AG04450 (cell line): ENCODE measurements around a stretch of chr14.

DNA sequence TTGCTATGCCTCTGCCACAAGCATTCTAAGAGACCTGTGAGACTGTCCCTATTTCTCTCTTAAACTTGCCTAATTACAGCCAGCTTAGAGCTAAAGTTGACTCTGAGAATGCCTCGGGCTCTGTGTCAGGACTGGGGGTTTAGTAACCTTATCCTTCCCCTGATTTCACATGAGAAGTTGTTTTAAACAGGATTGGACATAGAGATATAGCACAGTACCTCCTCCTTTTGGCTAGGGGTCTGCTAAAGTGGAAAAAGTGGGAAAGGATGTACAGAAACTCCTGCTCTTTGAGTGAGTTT, 121.9 kb downstream of the RAD51B start:
- CAGE, long polyA plus RNA = no peak
- RRBS = no CpG with 5 or more reads among the region's 1 CpG

GRCh38 chr14:68085752-68086590, 266.4 kb downstream of the RAD51B start:
- CAGE, long polyA plus RNA = no peak
- RRBS = 96% methylated on average over 5 of the region's 26 CpGs

DNA sequence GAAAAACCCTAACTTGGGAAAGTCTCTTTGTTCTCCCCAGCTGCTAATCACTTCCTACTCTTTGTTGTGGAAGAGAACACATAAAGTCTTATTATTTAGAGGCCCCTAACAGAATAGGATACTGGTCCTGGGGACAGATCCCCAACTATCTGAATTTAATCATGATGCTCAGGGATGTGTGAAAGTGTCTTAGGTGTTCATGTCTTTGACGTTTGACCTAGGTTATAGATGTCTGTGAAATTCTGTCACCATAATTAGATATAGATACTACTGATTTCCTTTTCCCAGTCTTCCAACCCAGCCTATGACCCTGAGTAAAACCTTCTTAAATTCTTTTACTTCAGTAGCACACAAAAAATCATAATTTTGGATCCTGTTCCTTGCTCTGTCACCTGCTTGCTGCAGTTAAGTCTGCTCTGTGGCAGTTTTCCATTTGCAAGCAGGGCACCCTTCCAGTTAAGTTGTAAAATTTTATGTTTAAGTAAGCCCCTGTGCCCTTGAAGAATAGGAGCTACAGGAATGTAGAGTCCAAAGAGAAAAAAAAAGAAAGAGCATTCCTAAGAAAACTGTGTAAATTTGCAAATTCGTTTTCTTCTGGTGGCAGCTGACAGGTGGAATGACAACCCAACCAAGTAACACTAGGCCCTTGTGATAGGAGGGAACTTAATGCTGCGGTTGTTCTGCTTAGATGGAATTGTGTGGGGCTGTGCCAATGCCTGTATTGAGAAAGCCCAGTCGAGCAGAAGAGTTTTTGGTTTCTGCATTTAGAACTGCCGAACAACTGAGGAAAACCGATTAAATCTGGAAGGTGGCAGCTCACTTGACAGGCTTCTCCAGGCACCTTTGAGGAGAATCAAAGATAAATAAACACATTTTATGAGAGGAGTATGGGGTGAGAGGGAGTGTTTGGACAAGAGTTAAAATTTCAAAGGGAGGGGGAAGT, 279.8 kb downstream of the RAD51B start:
- CAGE, long polyA plus RNA = no peak
- RRBS = no CpG with 5 or more reads among the region's 6 CpGs

- CAGE, long polyA plus RNA = no peak
- RRBS = no CpG with 5 or more reads among the region's 6 CpGs
Measured at GRCh38 chr14:68166878-68167735, 347.5 kb downstream of the RAD51B start.

GRCh38 chr14:68195259-68195607, 375.7 kb downstream of the RAD51B start:
- CAGE, long polyA plus RNA = no peak
- RRBS = no CpG with 5 or more reads among the region's 1 CpG

DNA sequence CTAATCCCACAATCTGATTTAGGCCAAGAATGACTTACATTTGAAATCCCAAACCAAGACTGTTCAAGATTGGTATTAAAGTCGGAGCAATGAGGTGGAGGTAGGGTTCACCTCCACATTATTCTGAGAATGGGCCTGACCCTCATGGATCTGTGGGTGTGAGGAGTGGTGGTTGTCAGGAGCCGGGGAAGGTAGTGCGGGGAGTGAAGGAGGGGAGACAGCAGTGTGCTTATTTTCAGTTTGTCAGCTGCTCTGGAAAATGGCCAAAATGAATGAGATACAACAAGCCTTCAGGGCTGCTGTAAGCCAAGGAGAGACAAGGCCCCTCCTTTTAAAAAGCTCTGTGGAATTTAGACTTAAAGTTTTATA, 426.1 kb downstream of the RAD51B start:
- CAGE, long polyA plus RNA = no peak
- RRBS = no CpG with 5 or more reads among the region's 3 CpGs

DNA sequence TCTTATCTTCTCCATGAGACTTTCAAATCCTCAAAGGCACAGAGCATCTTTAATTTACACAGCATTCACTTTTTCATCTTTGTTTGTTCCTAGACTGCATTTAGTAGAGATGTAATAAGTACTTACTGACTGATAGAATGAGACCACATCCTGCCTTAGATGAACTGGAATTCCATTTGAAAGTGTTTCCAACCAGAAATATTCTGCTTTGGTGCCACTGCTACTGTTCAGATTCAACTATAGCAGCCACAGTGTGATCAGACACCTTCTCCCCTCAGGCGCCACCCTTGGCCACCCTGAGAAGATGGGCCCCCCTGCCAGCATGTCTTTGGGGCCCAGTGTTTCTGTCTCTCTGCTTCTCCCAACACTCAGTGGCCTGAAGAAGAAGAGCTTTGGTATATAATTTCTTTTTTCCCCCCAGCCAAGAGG, 449.1 kb downstream of the RAD51B start:
- CAGE, long polyA plus RNA = no peak
- RRBS = no CpG with 5 or more reads among the region's 1 CpG

DNA sequence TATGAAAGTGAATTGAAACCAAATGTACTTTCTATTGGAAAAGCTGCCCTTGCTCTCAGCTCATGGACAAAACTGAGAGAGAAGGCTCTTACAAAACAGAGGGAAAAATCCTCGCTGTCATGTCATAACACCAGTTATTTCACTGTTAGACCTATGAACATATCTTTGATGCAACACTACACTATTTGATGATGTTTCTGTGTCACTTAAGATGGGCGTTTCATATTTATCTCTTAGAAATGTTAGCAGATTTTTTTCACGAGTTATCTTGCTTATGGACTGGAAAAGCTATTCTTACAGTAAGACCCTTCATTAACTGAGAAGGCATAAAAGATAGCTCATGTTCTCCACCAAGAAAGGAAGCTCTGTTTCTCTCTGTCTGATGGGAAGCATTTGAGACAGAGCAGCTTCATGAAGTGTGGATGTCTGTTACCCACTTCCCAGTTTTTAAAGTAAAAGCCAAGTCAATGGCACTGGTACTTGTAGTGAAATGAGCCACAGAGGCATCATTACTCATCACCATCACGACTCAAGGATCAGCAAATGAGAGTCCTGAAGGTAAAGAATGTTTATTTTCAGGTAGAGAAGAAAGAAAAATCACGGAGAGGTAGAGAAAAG, 483.9 kb downstream of the ZFP36L1 start:
- CAGE, long polyA plus RNA = no peak
- RRBS = no CpG with 5 or more reads among the region's 5 CpGs

- CAGE, long polyA plus RNA = no peak
- RRBS = no CpG with 5 or more reads among the region's 21 CpGs
Measured at GRCh38 chr14:68363728-68364206, 429.1 kb downstream of the ZFP36L1 start.

DNA sequence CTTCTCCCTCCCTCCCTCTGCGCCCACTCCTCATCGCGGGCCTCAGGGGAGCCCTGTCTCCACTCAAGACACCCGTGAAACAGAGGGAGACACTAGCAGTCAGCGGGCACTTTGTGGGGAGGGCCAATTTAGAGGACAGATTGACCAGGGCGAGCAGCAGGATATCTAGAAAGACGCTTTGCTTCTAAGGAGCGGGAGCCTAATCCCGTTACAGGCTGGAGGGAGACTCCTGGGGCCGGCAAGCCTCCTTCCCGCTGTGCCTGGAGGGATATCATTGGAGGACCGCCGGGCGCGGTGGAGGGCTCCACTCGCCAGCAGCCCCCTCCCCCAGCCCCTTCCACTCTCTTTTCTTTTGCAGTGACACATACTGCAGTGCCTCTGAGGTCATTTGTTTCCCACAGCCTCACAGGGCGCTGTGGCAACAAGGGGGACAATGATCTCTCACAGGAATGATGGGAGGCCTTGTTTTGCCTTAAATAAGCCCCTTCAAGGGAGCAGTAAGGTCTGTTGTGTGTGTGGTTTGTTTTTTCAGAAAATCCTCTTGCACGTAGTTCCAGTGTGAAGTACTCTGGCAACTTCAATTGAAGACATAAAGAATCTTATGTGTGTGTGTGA, 428.6 kb downstream of the ZFP36L1 start:
- CAGE, long polyA plus RNA = no peak
- RRBS = 56% methylated on average over 3 of the region's 18 CpGs

DNA sequence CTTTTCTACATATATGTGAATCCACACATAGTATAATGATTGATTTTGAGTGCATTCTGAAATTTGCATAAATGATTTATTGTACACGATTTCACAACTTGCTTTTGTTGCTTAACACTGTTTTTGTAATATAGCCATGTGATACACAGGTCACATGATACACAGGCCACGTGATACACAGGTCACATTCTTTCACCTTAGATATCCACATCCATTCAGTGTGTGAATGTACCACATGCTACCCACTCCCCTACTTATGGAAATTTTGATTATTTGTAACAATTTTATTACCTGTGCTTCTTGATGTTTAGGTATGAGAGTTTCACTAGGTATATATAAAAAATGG, 319.0 kb downstream of the ZFP36L1 start:
- CAGE, long polyA plus RNA = no peak
- RRBS = no CpG with 5 or more reads among the region's 2 CpGs

DNA sequence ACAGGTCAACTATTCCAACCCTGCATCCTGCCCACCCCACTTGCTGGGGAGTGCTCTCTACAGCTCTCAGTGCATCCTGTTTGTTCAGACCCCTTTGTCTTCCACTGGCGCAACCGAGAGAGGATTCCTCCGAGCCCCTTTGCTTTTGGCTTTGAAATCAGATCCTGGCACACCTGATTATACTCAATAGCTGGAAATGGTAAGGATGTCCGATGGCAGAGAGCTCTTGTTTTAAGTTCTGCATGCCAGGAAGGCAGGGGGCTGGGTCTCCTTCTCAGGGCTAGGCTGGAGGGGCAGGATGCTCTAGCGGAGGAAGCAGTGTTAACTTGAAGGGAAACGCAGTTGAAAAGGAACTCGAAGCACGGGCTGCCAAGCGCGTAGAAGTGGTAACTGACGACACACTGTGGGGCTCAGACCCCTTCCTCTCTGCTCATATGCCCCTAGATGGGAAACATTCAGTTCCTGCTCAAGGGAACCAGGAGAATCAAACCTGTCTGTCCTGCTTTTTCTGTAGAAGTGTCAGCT, 297.6 kb downstream of the ZFP36L1 start:
- CAGE, long polyA plus RNA = no peak
- RRBS = no CpG with 5 or more reads among the region's 11 CpGs

DNA sequence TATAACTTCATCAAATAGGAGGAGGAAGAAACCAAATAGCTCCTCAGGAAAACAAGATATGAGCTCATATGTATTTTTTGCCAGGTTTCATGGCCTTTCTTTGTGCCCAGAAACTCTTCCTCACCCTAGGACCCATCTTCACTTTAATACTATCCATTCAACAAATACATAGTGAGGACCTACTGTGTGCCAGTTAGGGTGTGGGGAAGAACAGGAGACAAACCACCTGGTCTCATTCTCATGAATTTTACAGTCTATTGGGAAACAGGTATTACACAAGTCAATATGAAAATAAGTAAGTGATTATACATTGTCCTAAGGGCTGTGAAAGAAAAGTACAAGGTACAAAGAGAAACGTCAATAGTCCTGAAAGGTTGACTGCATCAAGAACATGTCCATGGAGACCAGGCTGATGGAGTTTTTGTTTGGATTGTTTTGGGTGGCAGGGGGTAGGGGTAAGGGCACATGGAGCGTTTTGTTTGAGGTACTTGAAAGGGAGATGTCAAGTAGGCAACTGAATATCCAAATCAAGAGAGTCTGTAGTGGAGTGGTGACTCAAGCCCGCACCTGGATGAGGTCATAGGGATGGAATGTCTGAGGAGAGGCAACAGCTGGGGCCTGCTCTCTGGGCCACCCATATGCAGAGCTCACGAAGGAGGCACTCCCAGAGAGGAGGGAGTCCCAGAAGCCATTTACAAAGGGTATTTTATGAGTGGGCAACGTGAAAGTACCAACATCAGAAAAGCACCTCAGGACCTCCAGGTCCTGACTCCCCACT, 272.1 kb downstream of the ZFP36L1 start:
- CAGE, long polyA plus RNA = no peak
- RRBS = no CpG with 5 or more reads among the region's 5 CpGs

DNA sequence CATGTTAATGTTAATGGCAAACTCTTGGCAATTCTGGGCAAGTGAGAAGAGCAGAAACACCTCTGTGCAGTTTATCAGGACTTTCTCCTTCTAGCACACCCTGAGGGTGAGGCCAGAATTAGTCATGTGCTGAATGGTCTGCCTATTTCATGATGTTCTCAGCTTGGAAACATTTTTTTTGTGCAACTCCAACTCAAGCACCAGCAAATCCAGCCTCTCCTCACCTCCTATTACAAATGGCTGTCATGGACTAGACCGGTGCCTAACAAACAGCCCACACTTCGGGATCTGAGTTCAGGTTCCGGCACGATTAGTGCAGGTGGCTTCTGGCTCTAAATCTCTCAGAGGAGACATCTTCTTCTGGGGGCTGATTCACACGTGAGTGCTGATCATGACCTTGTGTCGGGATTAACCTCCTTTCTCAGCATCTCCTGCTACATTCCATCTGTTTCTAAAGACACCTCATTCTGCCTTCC, 246.0 kb downstream of the ZFP36L1 start:
- CAGE, long polyA plus RNA = no peak
- RRBS = no CpG with 5 or more reads among the region's 6 CpGs

- CAGE, long polyA plus RNA = no peak
- RRBS = no CpG with 5 or more reads among the region's 10 CpGs
Measured at GRCh38 chr14:68547354-68548047, 245.4 kb downstream of the ZFP36L1 start.

DNA sequence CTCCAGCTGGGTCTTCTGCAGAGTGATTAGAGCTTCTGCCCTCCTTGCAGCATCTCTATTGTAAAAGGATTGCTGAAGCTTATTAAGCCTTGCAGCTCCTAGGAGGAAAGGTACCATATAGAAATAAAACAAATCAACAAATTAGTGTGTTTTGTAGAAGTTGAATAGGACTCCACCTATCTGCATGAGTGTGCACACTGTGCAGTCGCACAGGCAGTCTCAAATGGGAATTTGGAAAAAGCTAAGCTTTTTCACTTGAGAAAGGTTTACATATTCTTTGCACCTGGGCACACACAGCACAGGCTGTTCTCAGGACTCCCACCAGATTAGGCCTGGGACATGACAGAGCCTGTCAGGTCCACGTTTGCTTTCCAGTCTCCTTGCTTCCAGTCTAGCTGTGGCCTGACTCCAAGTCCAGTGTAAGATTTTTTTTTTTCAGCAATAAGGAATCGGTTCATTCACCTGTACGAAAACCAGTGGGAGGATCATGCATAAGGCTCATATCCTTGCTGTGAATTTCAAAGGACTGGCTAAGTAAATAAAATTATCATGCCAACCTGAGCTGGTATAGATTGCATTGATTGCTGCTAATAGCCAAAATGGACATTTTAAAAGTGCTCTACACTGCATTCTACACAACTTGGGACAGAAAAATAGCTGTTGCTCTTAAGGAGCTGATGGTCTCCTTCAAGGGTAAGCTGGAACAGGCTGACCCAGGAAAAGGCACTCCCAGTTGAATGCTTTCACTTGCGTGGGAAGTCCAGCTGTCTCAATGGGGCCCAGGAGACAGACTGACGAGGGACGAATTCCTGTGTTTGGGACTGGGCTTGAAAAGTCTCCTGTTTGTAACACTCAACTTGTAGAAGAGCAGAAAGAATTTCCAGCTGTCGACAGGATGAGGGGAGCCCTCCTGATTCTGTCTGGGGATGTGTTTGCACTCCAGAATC, 181.1 kb downstream of the ZFP36L1 start:
- CAGE, long polyA plus RNA = no peak
- RRBS = no CpG with 5 or more reads among the region's 8 CpGs

- CAGE, long polyA plus RNA = no peak
- RRBS = no CpG with 5 or more reads among the region's 3 CpGs
Measured at GRCh38 chr14:68620003-68620556, 172.8 kb downstream of the ZFP36L1 start.

GRCh38 chr14:68671666-68672345, 121.1 kb downstream of the ZFP36L1 start:
- CAGE, long polyA plus RNA = no peak
- RRBS = no CpG with 5 or more reads among the region's 4 CpGs

DNA sequence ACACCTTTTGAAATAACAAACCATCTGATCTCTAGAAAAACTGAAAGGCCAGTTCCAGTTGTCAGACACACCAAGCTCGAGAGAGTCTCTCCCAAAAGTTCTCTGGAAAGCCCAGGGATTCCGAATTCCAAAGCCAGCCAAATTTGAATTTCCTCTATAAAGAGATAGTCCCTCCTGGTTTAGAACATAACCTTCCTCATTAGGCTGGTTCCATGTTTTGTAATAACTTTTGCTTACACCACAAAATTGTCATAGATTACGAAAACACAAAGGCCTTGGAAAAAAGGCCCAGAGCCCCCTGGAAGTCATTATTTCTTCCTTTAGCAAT, 110.6 kb downstream of the ZFP36L1 start:
- CAGE, long polyA plus RNA = no peak
- RRBS = no CpG with 5 or more reads among the region's 3 CpGs

DNA sequence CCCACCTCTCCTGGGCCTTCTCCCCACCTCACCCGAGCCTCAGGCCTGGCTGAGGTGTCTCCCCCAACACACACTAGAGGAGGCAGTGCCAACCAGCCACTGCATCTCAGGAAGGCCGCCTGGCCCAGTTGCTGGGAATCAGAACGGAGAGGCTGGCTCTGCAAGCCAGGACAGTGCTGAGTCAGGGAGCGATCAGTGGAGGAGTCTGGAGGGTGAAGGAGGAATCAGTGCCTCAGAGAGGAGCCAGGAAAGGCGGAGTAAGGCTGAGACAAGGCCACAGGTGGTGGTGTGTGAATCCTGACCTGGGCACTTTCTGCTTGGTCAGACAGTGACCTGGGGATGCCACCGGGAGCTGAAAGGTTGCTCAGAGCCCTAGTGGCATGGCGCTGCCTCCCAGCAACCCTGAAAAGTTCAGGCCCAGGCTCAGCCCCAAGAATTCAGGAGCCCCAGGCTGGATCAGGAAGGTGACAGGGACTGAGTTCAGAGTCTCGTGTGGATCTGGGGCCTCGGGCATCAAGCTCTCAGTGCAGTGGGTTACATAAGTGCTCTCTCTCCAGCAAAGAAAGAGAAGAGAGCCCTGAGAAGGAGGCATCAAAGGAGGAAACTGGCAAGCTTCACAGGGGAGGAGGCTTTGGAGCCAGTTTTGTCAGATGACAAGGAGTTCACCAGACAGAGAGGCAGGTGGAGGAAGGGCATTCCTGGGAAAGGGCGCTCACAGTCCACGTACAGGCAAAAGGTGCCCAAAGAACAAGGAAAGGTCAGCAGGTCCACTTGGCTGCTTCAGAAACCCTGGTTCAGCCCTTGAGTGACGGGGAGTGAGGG, 87.9 kb downstream of the ZFP36L1 start:
- CAGE, long polyA plus RNA = no peak
- RRBS = no CpG with 5 or more reads among the region's 12 CpGs